ENCODE measurements around a stretch of chr5.

- PRO-cap: no peak
Measured at GRCh38 chr5:26009765-26010064, 1028.7 kb downstream of the CDH9 start.

GRCh38 chr5:28927399-28927773 is 1889.0 kb upstream of the CDH9 start:
- PRO-cap: no peak

- PRO-cap: no peak
Measured at GRCh38 chr5:31921774-31922293, 252.3 kb downstream of the GOLPH3 start.

DNA sequence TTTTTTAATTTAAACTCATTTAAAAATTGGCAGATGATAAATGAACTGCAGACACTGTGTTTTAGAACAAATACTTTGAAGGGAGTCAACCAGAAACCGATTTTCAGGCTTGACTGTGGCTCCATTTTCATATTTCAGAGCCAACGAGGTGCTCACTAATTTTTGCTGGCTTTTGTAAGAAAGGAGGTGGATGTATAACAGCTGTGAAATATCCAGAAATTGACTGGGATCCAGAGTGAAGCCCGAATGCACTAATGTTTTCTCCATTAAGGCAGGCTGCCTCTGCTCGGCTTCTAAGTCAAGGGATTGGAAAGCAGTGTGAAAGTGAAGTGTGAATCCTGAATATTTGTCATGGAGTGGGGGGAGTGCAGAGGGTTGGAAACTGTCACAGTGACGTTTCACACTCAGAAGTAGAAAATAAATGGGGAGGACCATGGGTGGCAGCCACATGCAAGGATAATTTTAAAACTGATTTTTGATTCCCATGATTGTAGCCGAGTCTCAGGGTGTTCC is 237.5 kb downstream of the GOLPH3 start:
- PRO-cap: no peak

- PRO-cap: no peak
Measured at GRCh38 chr5:32032934-32033660, 141.0 kb downstream of the GOLPH3 start.

DNA sequence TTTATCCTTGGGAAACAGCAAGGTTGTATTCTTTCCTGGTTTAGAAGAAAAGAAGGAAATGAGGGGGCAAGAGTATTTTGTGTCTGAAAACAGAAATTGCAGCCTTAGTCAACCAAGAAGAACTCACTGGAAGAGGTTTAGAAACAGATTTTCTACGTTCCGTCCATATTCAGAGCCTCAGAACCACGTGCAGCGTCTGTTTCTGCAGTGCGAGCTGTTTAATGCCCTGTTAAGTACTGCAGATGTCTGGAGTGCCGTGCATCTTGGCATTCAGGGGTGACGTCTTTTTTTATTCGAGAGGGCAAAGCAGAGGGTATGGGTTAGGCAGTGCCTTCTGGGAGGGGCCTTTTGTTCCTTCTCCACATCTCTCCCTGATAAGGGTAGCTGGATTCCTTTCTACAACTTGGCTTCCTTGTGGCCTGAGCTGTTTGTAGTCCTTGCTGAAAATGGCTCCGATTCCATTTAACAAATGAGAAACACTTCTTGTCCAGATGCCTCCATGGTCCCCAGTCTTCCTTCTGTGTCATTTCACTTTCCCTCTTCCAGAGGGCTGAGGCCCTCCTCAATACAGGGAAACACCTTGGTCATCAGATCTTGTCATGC is 75.0 kb downstream of the GOLPH3 start:
- PRO-cap: no peak

GRCh38 chr5:32174894-32175482 is 869 bp upstream of the GOLPH3 start:
- PRO-cap: bidirectional peak, plus-strand start at chr5:32175130, minus-strand start at chr5:32175050

DNA sequence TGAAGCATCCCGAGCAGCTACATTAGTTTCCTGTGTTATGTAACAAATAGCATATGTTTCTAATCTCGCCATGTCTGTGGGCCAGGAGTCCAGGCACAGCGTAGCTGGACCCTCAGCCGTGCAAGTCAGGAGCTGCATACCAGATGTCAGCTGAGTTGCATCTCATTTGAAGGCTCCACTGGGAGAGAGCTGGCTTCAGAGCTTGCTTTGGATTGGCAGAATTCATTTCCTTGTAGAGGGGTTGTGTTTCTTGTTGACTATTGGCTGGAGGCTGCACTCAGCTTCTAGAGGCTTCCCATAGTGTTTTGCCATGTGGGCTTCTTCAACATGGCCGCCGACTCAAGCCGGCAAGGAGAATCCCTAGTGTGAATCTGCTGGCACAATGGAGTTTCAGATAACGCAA is 16.1 kb upstream of the GOLPH3 start:
- PRO-cap: no peak

DNA sequence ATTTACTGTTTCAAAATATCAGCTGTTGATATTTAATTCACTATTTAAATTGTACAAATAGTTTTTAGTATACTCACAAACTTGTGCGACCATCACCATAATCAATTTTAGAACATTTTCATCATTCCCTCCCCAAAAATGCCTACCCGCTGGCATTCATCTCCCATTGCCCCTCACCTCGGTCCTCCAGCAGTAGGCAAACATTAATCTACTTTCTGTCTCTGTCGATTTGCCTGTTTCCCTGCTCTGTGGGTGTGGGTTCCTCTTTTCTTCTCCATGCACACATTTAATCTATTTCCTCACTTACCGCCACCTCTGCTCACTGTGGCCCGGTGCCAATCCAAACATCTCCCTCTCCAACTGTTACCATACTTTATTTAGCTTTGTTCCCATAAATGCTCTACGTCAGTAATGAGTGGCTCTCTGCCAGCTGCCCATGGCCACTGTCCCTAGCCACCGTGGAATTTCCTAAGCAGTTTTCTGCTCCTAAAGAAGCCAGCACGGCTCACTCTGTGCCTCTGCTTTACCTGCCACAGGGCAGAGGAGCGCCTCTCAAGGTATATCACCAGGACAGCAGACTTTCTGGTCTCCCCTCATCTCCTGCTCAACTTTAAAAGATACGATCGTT is 19.4 kb upstream of the GOLPH3 start:
- PRO-cap: no peak

DNA sequence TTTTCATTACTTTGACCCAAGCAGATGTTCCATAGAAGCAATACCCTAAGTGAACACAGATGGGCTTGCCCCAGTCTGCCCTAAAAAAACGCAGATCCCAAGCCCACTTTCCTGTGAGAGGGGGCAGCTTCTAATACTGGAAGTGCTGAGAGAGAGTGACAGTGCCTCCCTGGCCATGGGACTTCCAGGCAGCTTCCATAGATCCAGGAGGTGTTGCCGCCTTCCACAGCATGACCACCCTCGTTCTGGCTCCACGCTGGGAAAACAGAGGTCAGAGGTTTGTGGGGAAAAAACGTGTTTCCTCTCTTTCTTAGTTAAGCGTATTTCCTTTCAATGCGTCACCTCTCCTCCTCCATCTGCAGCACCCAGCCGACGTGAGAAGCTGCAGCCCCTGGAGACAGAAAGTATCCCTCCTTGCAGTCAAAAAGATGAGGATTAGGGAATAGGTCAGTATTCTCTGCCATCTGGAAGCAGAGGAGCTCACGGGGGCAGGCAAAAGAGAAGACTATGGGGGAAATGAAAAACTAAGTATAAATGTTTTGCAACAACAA is 38.2 kb downstream of the MTMR12 start:
- PRO-cap: no peak

GRCh38 chr5:32290923-32291655 is 21.6 kb downstream of the MTMR12 start:
- PRO-cap: no peak

GRCh38 chr5:32443386-32444404 is 845 bp downstream of the ZFR start:
- PRO-cap: bidirectional peak, plus-strand start at chr5:32444109, minus-strand start at chr5:32444003

DNA sequence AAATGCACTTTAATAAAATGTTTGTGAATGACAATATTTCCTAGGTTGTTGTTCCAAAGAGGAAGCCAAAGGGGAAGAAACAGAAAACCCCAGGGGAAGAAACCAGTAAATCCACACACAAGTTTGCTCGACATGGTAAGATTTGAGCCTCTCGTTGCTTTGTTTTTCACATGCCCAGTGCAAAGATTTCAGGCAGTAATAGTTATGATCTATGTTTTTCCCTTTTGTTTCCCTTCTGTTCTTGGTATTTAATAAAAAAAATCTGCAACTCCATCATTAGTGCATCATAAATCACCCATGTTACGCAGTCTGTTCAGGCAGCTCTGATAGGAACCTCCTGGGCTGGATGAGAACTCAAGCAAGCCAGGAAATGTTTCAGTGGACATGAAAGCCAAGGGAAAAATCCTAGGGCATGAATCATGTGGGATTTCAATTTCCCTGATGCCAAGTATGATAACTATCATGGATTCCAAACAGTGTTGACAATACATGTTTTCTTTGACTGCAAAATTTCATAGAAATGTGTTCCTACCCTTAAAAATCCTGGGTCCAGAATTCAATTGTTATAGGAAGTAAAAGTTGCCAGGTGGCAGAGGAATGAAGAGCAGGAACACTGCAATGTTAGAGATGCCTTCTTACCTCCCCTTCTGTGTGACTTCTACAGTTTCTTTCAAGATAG is 119.8 kb upstream of the TARS1 start:
- PRO-cap: no peak

GRCh38 chr5:33439774-33440256 is 950 bp upstream of the TARS1 start:
- PRO-cap: no peak

GRCh38 chr5:33888652-33889094 is 3.1 kb downstream of the ADAMTS12 start:
- PRO-cap: no peak

DNA sequence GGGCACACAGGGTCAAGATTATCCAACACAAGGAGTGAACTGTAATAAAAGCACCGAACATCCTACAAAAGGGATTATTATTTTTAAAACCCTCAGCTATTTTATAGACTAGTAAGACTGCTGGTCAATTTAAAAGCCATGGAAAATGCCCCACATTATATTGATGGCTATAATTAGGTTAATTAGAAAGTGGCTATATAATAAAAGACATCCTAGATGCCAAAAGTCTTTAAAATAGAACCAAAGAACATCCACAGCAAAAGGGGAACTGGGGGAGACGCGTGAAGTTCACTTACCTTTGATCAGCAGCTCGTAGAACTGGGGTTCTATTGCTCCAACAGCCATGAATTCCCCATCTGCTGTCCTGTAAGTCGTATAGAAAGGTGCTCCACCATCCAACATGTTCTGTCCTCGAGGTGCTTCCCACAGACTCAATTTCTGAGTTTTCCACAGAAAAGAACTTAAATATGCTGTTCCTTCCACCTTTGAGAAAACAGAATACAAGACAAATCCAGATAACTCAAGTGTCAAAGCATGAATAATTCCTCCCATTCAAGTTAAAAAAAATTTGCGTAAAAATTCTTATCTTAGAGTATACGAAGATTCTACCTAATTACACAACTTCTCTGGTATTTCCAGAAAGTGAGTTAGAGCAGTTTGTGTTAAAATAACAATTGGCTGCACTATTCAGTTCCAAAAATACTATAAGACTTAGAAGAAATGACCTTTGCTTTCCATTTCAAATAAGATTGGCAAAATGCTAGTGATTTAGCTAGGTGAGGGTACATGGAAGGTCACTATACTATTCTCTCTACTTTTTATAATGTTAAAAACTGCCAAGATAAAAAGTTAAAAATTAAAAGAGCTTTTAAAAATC is 9.3 kb downstream of the AMACR start:
- PRO-cap: no peak

- PRO-cap: no peak
Measured at GRCh38 chr5:34026098-34026536, 16.9 kb downstream of the C1QTNF3 start.

GRCh38 chr5:34686476-34687214 is 30.5 kb downstream of the RAI14 start:
- PRO-cap: no peak

DNA sequence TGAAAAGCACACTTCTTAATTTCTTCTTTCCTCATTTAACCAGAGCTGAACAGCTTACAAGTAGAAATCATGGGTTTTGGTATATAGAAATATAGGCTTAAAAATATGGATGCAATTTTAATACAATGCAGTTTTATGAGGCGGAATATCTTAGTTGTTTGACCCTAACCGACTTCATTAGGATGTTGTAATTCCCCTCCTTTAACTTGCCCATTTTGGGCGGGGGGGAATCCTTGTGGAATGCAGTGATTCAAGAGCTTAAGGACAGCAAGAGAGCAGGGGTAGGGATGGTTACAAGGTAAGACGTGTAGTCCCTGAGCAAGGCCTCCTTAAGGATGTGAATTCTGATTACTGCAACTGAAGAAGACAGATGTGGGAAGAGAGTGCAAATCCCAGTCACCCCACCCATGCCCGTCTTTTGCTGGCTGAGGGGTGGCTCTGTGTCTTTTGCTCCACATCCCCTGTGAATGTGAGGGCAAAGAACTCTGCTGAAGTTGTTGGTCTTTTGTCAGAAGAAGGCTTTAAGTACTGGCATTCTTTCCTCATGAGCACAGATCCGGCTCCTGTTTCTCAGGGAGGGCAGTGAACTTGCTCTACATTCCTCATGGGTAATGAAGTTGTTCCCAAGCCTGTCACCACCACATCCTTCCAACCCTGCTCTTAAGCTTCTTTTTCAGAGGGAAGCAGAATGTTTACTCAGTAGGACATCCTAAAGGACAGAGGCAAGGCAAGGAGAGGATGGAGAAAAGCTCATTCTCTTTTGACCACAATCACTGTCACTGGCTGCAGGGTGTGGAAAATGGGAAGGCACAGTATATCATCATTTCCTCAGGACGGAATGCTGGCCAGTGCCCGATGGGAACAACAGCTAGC is 61.4 kb downstream of the RAI14 start:
- PRO-cap: no peak

- PRO-cap: bidirectional peak, plus-strand start at chr5:34915348, minus-strand start at chr5:34915220
Measured at GRCh38 chr5:34914610-34915419, 489 bp downstream of the RAD1 start.

All from SUDHL5 (cell line).